Epithelial cell of prostate (primary cell): ENCODE results near the genes COX6A1 and RNF10.

GRCh38 chr12:120119325-120119818 is 2.8 kb upstream of the RAB35 start:
- RRBS, result no CpG with 5 or more reads among the region's 4 CpGs

GRCh38 chr12:120155000-120155527 is 38.5 kb upstream of the RAB35 start:
- RRBS, result no CpG with 5 or more reads among the region's 18 CpGs

DNA sequence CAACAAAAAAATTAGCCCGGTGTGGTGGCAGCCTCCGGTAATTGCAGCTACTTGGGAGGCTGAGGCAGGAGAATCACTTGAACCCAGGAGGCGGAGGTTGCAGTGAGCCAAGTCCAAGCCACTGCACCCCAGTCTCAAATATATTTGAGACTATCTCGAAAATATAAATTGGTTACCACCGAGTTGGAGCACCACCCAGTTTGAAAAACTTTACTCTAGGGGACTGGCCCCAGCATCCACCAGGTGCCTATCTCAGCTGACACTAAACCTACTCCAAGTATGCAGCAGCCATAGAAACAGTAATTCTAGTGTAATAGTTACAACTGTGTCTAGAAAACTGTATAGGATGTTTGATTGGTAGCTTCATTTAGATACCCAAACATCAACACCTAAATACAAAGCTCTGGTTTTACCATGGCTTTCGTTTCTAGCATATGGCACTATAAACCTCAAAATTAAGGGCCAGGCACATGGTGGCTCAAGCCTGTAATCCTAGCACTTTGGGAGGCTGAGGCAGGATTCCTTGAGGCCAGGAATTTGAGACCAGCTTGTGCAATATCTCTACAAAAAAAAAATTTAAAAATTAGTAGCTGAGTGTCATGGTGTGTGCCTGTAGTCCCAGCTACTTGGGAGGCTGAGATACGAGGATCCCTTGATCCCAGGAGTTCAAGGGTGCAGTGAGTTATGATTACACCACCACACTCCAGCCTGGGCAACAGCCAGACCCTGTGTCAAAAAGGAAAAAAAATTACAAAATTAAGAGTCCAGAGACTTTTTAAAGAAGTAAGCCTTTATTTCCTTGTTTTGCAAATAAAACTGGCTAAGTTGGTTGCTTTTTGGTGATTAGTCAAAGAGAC is 1.6 kb upstream of the GCN1 start:
- RRBS, result no CpG with 5 or more reads among the region's 7 CpGs

- RRBS, result no CpG with 5 or more reads among the region's 15 CpGs
Observed at GRCh38 chr12:120207186-120207830, 6.4 kb upstream of the RPLP0 start.

- RRBS, result no CpG with 5 or more reads among the region's 5 CpGs
Observed at GRCh38 chr12:120240307-120241110, 25.0 kb downstream of the PXN start.

DNA sequence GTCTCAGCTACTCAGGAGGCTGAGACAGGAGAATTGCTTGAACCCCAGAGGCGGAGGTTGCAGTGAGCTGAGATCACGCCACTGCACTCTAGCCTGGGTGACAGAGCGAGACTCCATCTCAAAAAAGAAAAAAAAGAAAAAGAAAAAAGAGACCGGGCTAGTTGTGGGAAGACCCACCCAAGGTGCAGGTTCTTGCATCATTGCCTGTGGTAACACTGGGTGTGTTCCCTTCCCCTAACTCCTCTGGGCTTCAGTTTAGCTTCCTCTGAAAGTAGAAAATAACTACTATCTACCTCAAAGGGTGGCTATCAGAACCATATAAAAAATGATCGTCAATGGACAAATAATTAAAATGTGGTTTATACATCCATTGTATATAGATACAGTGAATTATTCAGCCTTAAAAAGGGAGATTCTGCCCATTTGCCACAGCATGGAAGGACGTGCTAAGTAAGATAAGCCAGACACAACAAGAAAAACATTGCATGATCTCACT is 12.1 kb downstream of the PXN start:
- RRBS, result no CpG with 5 or more reads among the region's 6 CpGs

DNA sequence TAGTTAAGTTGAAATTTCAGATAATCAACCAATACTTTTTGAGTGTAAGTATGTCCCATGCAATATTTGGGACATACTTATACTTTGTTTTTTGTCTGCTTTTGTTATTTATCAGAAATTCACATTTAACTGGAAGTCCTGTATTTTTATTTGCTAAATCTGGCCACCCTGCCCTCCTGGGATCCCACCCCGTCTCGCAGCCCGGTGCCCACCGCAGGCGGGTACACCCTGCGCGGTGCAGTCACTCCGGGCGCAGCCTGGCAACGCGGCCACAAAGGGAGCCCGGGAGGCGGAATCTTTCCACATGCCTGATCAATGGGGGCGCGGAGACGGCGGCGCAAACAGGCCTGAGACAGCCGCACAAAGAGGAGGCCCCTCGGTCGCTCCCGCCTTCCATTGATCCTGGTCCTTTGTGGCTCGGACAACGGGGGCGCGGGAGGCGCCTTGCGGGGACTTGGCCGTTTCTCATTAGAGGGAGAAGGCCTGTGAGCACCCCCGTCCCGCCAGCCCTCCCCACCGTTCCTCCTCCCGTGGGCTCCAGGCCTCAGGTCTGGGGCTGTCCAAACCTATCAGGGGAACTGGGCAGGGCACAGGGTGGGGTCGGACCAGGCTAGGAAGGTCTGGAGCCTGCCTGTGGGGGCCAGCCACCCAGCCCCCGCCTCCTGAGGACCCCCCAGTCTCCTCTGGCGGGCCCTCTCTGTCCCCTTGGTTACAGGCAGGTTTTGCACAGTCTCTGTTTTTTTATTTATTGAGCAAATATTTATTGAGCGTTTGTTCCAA is 28.8 kb upstream of the MSI1 start:
- RRBS, result 13% methylated on average over 9 of the region's 37 CpGs

DNA sequence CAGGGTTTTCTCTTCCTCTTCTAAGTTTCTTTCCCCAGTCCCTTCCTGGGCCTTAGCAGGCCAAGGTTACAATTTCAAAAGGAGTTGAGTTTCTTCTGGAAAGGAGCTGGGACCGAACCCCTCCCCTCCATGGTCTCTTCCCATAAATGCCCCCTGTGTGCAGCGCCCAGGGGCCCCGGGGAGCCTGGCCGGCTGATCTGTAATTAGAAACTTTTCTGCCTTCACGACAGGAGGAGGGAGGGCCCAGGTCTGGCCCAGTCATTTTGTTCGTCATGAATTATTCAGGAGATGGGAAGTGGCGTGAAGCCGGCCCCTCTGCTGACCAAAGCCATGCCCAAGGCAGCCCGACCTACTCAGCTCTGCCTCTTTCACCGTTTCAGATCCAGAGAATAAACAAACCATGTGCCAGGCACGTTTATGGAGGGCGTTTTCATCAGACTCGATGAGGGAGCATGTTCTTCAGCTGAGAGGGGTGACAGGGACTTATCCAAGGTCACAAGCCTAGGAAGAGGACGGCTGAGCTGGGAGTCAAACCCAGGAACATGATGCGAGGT is 33.3 kb upstream of the MSI1 start:
- RRBS, result no CpG with 5 or more reads among the region's 15 CpGs

- RRBS, result no CpG with 5 or more reads among the region's 4 CpGs
Observed at GRCh38 chr12:120428828-120429268, 9.1 kb upstream of the COX6A1 start.

DNA sequence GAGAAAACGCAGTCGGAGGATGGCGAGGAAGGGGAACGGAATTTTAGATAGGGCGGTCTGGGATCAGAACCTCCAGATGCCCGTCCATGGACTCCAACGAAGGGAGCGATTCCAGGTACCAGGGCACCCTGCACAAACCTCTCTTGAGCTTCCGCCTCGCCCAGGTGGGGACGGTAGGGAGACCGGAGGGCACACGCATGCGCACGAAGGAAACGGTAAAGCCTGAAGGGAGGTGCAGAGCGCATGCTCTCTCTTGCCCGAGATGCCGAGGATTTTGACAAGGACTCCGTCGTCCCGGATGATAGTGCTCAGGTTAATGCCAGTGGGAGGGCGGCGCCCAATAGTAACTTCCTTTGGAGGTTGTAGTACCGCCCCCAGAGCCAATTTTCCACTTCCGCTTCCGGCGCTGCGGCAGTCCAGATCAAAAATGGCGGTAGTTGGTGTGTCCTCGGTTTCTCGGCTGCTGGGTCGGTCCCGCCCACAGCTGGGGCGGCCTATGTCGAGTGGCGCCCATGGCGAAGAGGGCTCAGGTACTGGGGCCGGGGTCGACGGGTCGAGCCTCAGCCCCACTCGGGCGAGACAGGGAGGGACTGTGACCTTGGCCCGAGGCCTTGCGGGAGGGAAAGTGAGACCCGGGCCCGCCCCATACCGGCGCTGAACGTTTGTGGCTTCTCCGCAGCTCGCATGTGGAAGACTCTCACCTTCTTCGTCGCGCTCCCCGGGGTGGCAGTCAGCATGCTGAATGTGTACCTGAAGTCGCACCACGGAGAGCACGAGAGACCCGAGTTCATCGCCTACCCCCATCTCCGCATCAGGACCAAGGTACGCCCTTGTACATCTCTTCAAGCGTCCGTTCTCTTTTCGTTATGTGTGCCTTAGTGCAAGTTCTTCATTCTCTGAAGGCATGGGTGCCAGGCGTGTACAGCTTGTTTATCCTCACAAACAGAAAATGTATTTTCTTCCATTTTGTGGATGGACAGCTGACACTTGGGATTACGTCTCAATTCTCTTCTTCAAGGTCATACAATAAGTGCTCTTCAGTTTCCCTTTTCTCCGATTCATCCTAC is at the start of gene COX6A1:
COX6A1 (plus strand) TSS at position 414 of the 1,067 bp plus-strand sequence.
- RRBS, result under 1% methylated on average over 29 of the region's 70 CpGs

- RRBS, result no CpG with 5 or more reads among the region's 1 CpG
Observed at GRCh38 chr12:120453483-120453733, 7.2 kb downstream of the GATC start.

DNA sequence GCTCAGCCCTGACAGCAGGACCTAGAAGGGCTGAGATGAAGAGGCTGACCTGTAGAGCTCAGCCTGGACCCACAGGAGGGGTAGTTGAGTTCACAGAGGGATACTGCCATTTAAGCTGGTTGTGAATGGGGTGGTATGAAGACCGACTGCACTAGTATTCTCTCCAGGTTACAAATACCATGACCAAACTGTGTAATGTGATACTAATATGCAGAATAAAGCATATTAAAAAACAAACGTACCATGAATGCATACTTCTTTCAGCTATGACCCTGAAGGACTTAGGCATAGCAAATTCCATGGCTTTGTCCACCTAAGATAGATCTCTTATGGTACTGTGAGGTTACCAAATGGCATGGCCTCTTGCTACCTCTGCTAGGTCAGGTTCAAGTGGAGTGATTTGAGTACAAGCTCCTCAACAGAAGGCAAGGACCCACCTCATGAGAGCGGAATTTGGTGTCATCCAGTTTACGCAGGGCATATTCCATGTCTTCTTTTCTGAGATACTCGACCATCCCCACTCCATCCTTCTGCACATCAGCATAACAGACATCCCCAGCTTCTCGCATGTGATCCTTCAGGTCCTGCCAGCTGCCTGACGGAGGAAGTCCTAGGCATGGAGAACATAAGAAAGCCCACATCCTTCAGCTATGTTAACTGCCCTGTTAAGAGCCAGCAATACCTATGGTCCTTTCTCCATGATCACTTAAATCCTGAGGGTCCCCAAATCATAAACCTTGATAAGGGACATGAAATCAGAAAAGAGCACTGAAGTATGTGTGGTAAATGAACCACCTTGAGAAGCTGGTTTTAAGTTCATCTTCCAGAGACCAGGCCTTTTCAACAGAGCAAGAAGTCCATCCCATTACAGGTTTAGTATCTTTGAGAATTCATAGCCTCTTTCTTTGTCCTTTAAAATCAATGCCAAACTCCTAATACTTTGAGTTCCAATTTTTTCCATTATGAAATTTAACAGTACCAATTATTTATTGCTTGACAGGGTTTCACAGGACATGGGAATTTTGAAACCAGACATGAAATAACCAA is 5.7 kb downstream of the SRSF9 start:
- RRBS, result no CpG with 5 or more reads among the region's 7 CpGs

DNA sequence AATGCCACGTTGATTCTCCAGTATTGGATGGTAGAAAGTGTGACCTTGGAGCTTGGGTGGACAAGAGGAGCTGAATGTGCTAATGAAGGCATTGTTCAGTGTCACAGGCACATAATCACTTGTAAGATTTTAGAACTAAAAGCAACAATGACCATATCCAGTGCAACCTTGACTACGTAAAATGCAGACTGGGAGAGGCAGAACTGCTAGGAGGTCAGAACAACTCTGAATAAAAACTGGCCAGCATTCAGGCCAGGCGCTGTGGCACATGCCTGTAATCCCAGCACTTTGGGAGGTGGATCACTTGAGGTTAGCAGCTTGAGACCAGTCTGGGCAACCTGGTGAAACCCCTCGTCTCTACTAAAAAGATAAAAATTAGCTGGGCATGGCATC is 2.6 kb downstream of the SRSF9 start:
- RRBS, result no CpG with 5 or more reads among the region's 4 CpGs

DNA sequence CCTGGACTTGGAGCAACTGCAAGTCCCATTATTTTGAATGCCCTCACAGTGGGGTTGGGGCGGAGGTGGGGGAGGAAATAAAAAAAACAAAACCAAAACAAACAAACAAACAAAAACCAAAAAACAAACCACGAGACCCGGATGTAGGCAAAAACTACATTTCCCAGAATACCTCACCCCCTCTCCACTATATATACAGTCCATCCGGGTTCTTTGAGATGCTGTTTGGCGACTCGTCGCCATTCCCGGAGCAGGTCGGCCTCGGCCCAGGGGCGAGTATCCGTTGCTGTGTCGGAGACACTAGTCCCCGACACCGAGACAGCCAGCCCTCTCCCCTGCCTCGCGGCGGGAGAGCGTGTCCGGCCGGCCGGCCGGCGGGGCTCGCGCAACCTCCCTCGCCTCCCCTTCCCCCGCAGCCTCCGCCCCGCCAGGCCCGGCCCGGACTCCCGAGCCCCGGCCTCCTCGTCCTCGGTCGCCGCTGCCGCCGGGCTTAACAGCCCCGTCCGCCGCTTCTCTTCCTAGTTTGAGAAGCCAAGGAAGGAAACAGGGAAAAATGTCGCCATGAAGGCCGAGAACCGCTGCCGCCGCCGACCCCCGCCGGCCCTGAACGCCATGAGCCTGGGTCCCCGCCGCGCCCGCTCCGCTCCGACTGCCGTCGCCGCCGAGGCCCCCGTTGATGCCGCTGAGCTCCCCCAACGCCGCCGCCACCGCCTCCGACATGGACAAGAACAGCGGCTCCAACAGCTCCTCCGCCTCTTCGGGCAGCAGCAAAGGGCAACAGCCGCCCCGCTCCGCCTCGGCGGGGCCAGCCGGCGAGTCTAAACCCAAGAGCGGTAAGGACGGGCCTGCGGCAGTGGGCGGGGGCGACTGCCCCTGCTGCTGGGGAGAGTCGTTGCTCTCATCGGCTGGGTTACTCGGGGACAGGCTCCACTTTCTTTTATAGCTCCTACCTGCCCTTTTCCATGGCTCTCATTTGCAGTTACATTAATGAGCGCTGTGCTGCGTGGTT is at the start of gene RNF10:
RNF10 (plus strand) TSS at position 221 of the 1,009 bp plus-strand sequence.
- RRBS, result 0% methylated on average over 21 of the region's 89 CpGs

DNA sequence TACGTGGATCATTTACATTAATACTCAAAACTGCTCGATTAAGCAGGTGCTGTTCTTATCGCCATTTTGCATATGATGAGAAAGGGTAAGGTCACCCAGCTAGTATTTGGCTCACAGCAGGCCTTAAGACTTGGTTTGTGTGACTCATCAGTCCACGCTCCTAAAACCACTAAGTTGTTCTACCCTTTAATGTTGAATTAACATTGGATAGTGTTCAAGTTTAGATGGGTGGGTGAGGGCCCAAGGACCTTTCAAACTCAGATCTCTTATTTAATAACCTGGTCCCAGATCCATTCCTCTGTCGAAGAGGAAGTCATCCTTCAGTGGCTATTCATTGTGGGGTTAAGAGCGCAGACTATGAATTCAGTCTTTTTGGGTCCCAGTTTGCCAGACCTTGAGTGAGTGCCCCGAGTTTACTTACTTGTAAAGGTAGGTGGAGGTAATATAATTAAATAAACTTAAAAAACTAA is 1.0 kb downstream of the RNF10 start:
- RRBS, result no CpG with 5 or more reads among the region's 7 CpGs

- RRBS, result no CpG with 5 or more reads among the region's 4 CpGs
Observed at GRCh38 chr12:120536418-120536966, 2.3 kb downstream of the RNF10 start.

DNA sequence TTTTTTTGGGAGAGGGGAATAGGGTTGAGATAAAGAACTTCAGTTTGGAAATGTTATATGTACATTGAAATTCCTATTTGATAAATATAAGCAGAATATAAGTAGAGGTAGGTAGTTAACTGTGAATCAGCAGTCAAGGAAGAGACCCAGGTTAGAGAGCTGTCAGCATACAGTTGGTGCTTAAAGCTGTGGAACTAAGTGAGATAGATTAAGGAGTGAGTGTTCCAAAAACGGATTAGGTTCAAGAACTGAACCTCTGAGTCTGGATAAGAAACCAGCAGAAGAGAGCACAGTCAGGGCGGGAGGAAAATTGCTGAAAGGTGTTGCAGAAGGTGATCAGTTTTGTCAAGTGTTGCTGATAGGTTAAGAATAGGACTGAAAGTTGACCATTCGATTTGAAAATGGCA is 14.0 kb downstream of the RNF10 start:
- RRBS, result no CpG with 5 or more reads among the region's 3 CpGs

DNA sequence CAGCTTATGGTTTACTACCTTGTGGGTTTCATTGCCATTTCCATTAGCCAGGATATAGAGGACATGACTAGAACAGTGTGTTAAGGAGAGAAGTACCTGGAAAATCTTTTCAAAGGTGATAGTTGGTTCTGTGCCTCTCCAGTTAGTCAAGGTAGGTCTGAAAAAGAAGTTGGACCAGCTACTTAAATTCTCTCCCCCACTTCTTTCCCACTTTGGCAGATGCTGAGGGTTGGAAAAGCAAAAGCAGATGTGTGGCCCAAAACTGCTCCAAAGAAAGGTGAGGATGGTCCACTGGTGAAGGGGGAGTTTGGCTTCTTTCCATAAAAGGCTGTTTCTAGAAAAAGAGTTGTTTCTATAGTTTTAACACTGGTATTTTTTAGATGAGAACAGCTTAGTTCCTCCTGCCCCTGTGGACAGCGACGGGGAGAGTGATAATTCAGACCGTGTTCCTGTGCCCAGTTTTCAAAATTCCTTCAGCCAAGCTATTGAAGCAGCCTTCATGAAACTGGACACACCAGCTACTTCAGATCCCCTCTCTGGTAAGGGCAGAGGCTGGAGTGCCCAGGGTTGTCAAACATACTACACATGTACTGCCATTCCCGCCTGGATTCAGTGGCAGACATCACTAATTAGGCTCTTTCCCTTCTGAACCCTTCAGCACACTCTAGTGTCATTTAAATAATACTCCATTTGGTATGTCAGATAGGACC is 5.6 kb downstream of the POP5 start:
- RRBS, result no CpG with 5 or more reads among the region's 4 CpGs

DNA sequence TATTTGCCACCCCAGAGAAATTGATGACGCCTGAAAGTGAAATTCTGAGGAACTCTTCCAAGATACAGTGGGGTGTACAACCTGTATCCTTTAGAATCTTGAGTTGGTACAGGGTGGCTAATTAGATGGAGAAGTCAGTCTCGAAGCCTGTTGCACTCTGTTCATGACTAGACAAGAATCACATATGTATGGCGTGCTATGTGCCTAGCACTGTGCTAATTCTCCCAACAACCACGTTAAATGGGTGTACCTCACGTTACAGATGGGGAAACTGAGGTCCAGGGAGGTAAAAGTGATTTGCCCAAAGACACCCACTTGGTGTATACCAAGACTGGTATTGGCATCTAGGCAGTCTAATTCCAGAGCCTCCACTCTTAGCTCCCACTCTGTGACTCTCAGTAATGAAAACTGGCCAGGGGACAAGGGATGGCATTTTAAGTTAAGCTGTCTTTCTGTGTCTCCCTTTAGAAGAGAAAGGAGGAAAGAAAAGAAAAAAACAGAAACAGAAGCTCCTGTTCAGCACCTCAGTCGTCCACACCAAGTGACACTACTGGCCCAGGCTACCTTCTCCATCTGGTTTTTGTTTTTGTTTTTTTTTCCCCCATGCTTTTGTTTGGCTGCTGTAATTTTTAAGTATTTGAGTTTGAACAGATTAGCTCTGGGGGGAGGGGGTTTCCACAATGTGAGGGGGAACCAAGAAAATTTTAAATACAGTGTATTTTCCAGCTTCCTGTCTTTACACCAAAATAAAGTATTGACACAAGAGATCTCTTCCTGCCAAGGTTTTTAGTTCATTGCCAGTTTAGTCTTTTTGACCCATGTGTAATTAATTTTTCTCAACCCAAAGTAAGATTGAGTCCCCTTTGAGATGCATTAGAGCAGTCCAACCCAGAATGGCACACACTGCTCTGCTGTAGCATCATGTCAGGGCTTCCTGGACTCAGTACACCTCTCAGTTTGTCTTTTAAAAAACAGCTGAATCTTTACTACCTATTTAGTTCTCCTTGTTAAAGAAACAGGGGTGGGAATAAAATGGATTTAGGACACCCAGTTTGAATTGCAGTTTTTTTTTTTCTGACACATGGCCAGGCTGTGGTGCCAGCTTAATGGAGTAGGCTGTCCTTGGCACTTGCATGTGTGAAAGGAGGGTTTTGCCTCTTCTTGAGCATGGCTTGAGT is 4.7 kb downstream of the POP5 start:
- RRBS, result no CpG with 5 or more reads among the region's 6 CpGs

DNA sequence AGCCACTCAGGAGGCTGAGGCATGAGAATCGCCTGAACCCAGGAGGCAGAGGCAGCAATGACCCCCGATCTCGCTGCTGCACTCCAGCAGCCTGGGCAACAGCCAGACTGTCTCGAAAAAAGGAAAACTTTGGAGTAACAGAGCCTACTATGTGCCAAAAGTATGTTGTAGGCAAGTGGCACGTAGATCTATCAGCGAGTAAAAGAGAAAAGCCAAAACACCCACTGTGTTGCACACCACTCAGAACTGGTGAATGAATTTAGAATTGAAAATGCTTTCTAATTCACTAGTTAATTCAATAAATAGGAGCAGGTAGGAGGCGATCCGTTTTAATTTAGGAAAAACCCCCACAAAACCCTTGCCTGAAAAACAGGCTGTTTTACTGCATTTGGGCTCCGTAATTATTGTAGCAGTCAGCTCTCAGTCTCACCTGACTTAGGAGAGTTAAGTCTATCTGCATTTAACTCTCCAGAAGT is 1.0 kb downstream of the POP5 start:
- RRBS, result no CpG with 5 or more reads among the region's 9 CpGs